ENCODE results near the gene AOC2.

GRCh38 chr17:42530151-42530530 is 5.9 kb upstream of the NAGLU start:
- RRBS = no CpG with 5 or more reads among the region's 2 CpGs

DNA sequence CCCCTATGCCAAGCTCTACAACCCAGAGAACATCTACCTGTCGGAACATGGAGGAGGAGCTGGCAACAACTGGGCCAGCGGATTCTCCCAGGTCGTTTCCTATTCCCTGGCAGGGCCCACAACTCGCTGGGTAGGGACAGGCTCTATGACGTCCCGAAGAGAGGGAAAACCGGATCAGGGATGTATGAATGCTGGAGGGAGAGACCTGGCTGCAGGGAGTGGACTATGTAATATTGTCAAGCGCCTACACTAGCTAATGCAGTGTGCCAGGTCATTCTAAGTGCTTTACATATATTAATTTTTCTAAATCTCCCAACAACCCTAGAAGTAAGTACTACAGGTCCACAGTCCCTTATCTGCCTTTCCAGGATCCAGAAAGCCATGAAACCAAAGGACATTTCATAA is 1.0 kb downstream of the TUBG1 start:
- RRBS = no CpG with 5 or more reads among the region's 8 CpGs

GRCh38 chr17:42679496-42680399 is 1.9 kb downstream of the CCR10 start:
- RRBS = 17% methylated on average over 10 of the region's 81 CpGs

DNA sequence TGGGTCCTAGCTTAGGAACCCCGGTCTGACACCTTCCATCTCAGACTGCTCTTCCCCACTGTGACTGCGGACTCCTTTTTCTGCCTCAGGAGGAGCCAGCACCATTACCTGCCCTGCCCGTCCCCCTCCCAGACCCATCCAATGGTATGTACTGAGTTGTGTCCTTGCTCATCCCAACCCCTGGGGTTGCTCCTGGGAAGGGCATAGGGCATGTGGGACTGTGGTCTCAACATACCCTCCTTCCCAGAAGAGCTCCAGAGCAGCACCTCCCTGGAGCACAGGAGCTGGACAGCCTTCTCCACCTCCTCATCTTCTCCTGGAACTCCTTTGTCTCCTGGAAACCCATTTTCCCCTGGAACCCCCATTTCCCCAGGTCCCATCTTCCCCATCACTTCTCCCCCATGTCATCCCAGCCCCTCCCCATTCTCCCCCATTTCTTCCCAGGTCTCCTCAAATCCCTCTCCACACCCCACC is 3.9 kb downstream of the COA3 start:
- RRBS = no CpG with 5 or more reads among the region's 3 CpGs

DNA sequence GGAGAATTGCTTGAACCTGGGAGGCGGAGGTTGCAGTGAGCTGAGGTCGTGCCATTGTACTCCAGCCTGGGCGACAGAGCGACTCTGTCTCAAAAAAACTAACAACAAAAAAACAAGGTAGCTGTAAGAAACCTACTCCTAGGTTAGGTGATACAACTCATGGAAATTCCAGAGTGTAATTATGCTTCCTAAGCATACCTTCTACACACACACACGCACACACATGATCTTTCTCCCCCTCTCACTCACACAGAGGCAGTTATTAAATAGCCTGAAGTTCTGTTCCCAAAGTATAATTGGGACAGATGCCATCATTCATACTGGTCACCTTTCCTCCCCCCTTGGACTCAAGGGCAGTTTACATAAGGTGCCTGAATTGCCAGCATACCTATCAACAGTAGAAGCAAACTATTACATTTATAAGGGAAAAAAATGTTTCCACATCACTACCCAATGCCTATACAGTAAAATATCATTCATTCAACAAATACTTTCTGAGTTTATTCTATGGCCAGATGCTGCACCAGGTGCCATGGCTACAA is 6.1 kb downstream of the CNTD1 start:
- RRBS = no CpG with 5 or more reads among the region's 5 CpGs

DNA sequence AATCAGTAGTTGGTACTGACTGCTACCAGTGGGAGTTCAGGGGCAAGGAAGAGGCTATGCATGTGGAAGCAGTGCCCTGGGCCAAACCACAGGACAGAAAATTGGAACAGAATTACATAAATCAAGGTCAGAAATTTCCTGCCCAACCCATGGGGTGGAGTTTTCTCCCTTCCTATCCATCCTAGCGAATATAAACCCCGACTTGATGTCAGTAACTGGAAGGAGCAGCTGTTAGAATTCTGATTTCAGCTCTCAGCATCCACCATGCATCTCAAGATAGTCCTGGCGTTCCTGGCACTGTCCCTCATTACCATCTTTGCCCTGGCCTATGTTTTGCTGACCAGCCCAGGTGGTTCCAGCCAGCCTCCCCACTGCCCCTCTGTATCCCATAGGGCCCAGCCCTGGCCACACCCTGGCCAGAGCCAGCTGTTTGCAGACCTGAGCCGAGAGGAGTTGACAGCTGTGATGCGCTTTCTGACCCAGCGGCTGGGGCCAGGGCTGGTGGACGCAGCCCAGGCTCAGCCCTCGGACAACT is at the start of gene AOC2:
Gene AOC2, plus strand, starts transcription at position 218 of the 535 bp plus-strand sequence.
- RRBS = no CpG with 5 or more reads among the region's 8 CpGs

- RRBS = 83% methylated on average over 2 of the region's 12 CpGs
These were observed 3.3 kb downstream of the AOC3 start for GRCh38 chr17:42854225-42854855.

DNA sequence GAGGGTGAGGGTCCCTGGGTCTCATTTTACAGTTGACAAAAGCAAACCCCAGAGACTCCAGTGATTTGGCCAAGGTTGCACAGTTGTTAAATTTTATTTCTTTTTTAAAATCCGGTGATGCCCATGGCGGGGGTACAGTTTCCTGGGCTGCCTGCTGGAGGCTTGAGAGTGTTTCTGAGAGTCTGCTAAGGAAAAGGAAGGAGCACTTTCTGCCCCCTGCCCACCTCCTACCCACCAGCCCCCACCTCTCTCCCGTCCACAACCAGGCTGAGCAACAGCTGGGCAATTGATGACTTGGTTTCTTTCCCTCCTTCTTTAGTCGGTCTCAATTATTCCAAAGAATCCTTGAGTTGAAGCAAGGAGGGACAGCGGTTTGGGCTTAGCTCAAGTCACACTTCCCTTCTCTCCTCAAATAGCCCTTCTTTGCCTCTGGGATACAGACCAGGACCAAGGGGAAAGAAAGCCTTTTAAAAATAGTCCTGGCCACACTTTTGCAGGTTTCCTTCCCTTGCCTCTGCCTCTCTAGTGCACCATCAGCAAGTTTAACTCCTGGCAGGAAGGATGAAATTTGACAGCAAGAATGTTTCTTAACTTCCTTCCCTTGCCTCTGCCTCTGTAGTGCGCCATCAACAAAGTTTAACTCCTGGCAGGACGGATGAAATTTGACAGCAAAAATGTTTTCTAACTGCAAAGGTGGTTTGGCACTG is 7.4 kb upstream of the G6PC1 start:
- RRBS = no CpG with 5 or more reads among the region's 7 CpGs

DNA sequence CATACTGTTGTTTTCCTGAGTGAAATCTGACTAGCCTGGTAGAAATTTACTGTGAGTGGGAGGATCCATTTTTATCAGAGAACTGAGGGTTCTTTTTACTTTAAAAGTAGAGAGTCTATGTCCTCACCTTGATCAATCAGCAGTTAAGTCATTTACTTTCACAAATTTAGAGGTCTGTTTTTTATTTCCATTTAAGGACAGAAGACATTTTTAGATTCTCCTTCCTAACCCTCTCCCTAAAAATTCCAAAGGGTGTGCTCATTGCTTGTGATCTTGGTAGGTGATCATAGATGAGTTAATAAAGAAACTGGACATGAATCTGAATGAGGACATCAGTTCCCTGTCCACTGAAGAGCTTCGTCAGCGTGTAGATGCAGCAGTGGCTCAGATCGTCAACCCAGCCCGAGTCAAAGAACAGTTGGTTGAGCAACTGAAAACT is 8.7 kb downstream of the RUNDC1 start:
- RRBS = no CpG with 5 or more reads among the region's 4 CpGs

- RRBS = no CpG with 5 or more reads among the region's 14 CpGs
These were observed 4.3 kb downstream of the VAT1 start for GRCh38 chr17:43017758-43018476.

DNA sequence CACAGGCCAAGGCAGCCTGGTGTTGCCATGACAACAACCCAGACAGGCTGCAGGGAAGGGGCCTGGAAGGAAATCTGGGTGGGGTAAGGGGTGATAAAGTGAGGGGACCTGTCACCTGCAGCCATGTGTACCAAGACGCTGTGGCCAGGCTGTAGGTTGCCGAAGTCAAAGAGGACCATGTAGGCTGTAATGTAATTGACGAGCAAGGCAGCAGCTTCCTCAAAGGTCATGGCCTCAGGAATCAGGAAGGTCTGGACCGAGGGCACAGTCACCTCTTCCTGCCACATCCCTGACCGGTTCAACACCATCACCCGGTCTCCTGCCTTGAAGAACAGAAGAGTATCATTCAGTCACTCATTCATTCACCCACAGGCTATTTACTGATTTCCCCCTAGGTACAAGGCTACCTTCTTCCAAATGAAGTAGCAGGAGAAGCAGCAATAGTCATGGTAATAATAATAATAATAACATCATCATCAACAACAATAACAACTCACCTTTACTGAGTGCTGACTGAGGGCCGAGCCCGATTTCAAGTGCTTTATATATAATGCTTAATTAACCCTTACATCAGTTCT is 3.6 kb downstream of the VAT1 start:
- RRBS = no CpG with 5 or more reads among the region's 8 CpGs

GRCh38 chr17:43171795-43172310 is 839 bp downstream of the NBR1 start:
- RRBS = no CpG with 5 or more reads among the region's 7 CpGs

- RRBS = no CpG with 5 or more reads among the region's 3 CpGs
These were observed 5.2 kb downstream of the NBR1 start for GRCh38 chr17:43176093-43176685.

DNA sequence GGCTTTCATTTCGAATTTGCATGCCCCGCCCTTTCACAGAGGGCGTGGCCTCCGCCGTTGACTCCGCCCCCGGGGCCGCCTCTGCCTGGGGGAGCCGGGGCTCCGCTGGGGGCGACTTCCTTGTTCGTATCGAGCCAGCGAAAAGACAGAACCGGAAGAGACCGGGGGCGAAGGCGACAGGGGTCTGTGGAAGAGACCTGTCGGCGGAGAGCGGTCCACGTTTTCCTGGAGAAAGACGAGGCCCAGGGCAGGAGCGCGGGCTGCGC is 62.2 kb upstream of the CCDC200 start:
- RRBS = no CpG with 5 or more reads among the region's 26 CpGs

- RRBS = 13% methylated on average over 2 of the region's 12 CpGs
These were observed 36.5 kb upstream of the ARL4D start for GRCh38 chr17:43362277-43362734.

DNA sequence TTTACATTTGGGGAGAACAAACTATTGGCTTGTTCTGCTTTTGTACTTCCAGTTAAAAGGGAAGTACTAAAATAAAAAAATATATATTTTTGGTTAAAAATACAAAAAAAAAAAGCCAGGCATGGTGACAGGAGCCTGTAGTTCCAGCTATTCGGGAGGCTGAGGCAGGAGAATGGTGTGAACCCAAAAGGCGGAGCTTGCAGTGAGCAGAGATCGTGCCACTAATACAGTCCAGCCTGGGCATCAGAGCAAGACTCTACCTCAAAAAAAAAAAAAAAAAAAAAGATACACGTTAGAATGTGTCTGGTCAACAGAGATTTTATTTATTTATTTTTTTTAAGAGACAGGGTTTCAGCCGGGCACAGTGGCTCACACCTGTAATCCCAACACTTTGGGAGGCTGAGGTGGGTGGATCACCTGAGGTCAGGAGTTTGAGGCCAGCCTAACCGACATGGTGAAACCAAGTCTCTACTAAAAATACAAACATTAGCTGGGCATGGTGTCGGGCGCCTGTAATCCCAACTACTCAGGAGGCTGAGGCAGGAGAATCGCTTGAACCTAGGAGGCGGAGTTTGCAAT is 20.3 kb upstream of the DHX8 start:
- RRBS = no CpG with 5 or more reads among the region's 10 CpGs

DNA sequence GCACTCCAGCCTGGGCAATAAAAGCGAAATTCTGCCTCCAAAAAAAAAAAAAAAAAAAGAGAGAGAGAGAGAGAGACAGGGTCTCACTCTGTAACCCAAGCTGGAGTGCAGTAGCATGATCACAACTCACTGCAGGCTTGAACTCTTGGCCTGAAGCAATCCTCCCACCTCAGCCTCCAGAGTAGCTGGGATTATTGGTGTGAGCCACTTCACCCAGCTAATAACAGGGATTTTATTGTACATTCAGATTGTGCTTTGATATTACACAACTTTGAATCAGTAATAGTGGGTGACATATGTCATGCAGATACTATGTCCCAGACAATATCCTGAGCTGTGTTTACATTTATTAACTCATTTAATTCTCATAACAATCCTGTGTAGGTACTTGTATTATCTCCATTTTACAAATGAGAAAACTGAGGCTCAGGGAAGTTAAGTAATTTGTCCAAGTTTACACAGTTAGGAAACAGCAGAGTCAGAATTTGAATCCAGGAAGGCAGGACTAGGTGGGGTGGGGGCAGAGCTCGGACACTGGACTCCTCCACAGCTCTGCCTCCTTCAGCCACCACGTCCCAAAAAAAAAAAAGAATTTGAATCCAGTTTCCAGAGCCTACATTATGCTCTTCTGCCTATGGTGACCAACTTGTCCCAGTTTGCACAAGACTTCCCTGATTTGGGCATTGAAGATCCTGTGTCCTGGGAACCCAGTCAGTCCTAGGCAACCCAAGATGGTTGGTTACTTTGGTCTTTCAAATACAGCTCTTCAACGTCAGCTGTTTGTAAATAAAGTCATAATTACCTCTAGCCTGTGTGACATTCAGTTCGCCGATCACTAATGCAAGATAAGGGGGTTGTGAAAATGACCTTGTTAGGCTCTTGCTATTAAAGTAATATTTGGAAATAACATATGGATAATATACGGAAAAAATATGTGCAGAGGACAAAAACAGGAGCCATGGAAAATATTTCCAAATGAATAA is 19.5 kb upstream of the DHX8 start:
- RRBS = no CpG with 5 or more reads among the region's 7 CpGs

- RRBS = no CpG with 5 or more reads among the region's 4 CpGs
These were observed 8.1 kb upstream of the DHX8 start for GRCh38 chr17:43475696-43476116.

DNA sequence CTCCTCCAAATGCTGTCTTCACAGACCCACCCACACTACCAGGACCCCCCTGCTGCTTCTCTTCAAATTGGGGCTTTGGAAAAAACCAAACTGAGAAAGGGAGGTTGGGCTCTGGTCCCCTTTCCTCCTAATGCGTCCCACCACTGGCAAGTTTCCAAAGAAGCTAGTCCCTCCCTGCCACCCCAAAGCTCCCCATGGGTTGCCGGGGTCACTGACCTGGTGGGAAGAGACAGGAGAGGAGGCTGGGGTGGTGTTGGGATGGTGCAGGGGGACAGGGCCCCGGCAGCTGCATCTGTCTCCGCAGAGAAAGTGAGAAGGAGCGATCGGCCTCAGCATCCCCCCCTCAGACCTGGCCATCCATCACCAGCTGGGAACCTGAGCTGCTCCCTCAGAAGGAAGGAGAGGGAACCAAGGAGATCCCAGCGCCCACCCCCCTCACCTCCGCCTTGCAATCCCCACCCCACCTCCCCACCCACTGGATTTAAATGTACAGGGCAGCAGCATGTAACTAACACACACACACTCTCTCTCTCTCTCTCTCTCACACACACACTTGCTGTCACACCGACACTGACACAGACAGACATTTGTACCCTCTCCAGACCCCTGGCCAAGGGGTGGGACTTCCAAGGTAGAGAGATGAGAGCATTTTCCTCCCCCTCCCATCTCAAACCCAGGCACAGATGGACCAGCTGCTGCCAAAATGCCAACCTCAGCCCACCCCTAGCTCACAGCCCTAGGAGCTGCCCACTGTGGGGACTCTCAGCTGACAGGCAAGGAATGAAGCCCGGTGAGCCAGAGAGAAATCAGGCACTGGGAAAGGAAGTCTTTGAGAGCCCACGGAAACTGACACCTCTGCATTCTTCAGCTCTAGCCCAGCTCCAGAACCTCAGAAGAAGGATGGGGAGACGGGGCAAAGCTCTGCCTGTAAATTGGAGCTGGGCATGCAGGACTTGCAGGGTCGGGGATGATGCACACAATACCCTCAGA is 3.1 kb downstream of the ETV4 start:
- RRBS = 43% methylated on average over 2 of the region's 13 CpGs

- RRBS = no CpG with 5 or more reads among the region's 2 CpGs
These were observed 1.6 kb downstream of the ETV4 start for GRCh38 chr17:43544487-43544909.